Colic lymph node (tissue), 1 donor: ENCODE measurements around a stretch of chr10.

DNA sequence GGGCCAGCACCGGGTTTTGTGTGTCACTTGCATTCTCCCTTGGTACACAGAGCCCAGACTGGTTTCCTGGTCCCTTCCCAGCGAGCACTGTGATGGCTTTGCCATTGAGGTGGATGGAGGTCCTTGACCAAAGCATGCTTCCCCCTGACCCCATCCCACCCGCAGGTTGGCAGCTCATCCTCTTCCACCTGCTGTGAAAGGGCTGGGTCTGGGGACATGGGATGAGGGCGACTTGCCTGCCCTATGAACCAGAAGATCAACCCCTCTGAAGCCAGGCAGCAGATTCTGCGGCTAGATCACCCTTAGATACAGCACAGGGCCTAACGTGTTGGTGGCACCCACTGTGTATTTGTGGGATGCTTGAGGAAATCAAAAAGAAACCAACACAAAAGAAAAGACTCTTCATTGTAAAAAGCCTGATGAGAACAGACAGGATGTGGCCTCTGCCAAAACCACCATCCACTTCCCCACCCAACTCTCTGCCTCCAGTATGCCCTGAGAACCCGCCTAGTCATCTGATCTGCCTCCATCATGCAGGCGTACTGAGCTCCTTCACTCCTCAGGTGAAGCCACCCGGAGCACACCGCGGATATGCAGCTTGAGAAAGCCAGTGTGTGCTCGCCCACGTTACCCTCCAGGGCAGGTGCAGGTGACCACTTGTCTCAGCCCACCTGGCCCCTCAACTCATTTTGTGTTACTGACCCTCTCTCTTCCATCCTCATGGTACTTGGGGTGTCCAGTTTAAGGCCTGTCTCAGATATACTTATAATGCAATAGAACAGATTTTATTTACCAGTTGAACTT is 97.2 kb upstream of the INSYN2A start:
- PRO-cap, result no peak

DNA sequence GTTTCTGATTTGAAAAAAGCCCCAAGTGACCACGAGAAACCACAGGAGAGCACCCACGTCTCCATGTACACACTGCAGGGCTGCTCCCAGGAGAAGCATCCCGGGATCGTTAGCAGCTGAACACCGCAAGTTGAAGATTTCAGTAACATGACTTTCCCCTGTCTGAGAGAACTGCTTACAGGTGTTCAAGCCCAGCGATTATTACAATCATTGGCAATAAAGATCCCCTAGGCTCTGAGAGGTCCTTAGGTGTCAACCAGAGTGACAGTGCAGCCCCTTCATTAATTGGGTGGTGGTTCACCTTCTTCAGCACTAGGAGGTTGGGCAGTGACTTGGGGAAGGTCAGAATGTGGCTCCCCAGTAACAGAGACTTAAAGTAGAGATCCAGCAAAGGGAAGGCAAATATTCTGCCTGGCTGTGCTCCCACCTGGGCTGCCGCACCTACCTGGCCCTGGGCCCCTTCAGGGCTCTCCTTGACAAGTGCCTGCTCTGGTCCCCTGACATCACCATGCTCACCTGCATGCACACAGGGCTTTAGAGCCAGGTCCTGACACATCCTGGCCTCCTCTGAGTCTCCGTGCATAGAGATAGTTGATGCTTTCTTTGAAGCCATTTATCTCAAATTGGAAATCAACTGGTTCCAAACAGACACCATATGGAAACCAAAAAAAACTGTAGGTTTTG is 1.9 kb downstream of the CLRN3 start:
- PRO-cap, result no peak

- PRO-cap, result no peak
Measured at GRCh38 chr10:127977380-127978019, 70.6 kb downstream of the PTPRE start.

DNA sequence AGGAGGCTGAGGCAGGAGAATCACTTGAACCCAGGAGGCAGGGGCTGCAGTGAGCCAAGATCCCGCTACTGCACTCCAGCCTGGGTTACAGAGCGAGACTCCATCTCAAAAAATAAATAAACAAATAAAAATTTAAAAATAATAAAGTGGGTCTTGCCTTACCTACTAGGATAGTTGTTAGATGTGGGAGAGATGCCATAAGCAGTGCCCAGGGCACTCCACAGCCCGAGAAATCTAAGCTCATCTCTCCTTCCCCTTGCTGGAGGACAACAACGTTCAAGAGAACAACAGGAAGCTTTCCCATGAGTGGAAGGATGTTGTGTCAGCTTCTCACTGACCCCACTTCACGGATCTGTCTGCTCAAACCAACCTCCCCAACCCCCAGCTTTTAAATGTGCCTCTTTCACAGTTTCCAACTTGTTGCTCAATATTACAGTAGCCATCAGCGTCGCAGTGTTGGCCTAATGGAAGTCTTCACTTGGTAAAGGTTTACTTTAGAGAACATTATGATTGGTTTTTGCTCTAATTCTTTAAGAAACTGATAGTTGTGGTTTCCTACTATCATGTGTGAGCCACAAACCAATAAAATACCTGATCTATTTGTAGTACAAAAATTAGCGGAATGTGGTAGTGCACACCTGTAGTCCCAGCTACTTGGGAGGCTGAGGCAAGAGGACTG is 72.2 kb downstream of the PTPRE start:
- PRO-cap, result no peak

- PRO-cap, result no peak
Measured at GRCh38 chr10:127990839-127991615, 84.1 kb downstream of the PTPRE start.

DNA sequence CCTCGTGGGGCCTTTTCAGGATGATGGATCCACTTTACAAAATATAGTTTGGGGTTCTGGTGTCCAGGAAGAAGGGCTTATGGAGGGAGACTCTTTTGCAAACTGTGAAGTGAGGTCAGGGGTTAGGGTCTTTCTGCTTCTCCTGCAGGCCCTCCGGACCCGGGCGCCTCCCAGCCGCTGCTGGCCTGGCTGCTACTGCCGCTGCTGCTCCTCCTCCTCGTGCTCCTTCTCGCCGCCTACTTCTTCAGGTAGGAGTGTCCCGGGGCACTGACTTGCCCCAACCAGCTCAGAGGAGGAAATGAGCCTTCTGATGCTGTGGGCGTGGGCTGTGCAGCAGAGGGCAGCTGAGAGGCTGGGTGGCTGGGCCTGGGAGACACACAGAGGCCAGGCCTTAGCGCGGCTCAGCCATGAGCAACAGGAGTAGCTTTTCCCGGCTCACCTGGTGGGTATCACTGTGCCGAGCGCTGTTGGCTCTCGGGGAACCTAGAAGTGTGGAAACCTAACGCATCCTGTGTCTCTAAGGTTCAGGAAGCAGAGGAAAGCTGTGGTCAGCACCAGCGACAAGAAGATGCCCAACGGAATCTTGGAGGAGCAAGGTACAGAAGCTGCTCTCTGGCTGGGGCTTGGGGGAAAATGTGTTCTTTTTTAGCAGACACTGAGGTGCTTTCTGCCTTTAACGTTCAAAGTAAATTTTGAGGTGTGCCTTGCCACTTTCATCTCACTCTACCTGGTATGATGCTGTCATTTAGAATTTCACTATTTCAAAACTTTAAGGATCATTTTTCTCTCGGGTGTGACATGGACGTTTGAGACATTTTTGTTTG is 78.8 kb downstream of the MKI67 start:
- PRO-cap, result bidirectional peak, plus-strand start at position 347 of the sequence, minus-strand start at position 225 of the sequence

- PRO-cap, result no peak
Measured at GRCh38 chr10:128052455-128053076, 73.7 kb downstream of the MKI67 start.

GRCh38 chr10:128057769-128058118 is 68.5 kb downstream of the MKI67 start:
- PRO-cap, result no peak

DNA sequence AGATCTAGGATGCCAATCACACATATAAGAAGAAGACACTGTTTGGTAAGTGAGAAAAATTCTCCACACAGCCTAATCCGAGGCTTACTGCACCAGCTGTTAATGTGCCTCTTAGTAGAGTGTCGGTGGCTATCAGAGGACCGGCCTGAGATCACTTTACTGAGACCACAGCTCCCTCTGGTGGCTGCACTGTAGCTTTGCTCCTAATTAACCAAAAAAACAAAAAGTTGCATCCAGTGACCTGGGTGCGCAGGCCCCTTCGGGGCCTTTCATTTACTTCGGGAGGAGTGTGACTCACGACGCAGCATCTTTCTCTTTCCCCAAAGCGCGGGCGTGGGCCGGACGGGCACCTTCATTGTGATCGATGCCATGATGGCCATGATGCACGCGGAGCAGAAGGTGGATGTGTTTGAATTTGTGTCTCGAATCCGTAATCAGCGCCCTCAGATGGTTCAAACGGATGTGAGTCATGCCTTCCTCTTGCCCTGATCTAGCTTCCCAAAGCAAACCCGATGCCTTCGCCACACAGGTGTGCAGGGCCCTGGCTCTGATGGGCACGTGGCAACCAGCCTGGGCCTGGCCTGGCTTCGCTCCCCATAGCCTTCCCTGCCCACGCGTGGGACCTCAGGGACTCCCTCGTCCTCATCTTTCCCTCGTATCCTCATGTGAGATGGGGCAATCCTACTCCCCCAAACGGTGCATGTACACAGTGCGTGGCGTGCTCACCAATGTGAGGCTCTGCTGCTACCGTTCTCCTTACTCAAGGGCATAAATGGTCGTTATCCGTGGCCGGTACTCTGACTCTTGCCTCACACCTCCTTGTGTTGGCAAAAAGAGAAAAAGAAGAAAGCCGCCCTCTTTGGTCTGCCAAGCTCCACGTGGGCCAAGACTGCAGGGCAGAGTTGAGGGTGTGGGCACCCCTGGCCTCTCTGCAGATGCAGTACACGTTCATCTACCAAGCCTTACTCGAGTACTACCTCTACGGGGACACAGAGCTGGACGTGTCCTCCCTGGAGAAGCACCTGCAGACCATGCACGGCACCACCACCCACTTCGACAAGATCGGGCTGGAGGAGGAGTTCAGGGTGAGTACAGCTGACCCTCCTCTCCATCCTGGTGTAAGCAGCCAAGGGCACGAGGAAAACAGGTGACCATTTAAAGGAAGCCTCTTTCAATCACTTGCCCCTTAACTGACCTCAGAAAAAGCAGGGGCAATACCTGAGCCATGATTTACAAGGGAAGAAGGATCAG is 56.4 kb downstream of the MKI67 start:
- PRO-cap, result no peak

DNA sequence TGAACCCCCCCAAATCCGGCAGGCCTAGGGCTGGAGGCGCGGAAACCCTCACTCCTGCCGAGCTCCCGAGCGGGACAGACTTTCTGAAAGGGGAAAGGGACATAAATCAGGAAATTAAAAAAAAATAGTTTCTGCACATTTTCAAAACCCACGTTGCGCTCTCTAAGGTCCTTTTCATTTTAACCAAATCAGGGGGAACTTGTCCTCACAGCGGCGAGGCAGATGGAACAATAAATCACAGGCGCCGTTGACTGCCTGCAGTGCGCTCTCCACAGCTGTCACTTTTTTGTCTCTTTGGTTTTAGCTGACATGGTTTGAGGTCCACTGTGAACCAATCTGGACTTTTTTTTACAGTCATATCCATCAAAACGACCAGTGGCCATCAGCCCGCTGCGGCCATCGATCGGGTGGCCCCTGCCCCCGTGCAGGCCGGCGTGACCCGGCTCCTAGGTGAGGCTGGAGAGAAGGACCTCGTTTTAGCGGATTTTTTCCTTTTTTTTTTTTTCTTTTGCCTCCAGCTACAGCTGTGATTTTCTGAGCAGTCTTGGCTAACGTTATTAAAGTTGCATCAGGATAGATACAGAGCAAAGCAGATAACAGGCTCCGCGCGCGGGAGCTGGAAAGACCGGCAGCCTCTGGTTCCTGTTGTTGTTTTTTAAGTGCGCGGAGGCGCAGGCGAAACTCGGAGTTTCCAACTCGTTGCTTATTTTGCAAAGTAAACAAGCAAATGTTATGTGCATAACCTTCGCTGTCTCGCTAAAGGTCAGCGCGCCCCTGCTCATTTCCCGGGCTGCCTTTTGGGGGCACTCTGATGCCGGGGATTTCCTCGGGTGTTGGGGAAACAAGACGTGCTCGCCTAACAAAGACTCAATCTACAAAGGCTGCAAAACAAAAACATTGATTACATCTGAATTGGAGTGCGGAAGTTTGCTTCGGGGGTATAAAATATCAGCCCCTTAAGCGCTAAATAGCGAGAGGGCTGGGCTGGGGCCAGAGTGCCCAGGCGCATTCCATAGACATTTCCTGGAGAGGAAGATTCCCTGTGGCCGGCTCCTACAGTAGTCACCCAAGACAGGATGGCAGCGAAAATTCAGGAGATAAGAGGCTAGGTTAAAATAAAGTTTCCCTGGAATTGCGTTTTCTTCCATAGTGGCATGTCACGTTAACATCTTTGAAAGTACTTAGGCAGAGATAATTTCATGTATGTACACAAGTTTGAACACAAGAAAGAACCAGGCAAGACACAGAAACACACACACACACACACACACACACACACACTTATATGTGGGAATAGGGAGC is 414.9 kb upstream of the MKI67 start:
- PRO-cap, result no peak

DNA sequence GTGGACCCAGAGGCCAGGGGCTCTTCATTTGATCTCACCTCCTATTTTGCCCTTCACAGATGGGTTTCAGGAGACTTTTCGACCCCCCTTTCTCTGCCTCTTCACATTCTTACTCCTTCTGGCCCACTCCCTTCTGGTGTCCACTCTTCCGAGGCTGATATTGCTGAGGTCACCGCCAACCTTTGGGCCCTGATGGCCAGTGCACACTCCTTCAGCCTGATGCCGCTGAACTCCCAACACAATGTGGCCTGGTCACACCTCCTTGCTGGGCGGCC is 583.1 kb upstream of the MGMT start:
- PRO-cap, result no peak

- PRO-cap, result no peak
Measured at GRCh38 chr10:129249108-129249645, 217.9 kb upstream of the MGMT start.

- PRO-cap, result no peak
Measured at GRCh38 chr10:129531430-129532115, 64.5 kb downstream of the MGMT start.

DNA sequence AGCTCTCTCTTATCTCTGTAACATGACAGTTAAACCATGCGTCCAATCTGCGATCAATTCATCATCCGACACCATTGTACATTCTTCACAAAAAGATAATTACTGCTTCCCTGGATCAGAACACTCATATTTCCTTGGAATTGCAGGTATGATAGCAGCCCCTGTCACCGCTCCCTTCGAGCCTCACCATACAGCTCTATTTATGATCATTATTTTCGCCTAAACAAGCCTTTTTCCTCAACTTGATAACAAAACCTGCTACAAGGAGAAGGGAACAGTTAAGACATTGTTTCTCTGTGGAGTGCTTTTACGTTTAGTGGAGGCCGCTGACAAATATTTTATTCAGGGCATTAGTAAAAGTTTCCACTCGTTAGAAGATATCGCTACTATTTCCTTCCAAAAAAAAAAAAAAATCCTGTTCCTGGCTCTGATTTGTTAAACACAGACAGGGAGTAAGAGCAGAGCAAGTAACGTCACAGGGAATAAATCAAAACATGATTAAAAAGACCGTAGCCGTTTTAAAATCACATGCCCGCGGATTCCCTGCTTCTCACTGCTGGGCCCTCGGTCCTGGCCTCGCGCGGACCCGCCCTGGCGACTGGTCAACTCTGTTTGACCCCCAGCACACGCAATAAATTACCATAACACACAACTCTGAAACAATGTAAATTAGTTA is 18.3 kb downstream of the EBF3 start:
- PRO-cap, result unidirectional peak, plus-strand start at position 529 of the sequence

- PRO-cap, result no peak
Measured at GRCh38 chr10:130748070-130748269, 563.6 kb downstream of the TCERG1L start.

- PRO-cap, result no peak
Measured at GRCh38 chr10:131311808-131312865, 616 bp upstream of the TCERG1L start.

DNA sequence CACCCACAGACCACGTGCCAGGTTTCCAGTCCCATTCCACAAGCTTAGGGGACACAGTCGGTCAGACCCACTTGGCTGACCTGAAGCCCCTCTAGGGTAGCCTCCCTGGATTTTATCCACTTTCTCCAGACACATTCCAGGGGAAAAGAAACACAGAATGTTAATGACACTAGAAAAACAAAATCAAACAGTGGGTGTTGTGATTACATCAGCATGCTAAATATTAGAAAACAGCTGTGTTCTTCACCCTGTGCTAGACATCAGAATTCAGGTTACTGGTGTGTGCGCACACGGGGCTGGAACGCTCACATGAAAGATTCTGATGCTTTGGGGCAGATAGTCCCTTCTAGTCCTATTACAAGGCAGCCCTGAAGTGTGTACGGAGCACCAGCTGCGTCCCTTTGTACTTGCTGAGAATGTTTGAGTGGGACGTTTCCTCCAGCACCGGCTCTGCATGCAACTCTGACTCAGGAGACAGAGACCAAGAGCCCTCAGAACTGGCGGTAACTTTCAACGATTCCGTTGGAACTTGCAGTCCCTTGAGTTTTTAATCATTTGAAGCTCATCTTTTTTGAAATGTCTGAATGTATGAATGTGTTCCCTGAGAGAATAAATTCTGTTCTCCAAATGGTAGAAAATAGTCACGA is 75.4 kb upstream of the PPP2R2D start:
- PRO-cap, result no peak

GRCh38 chr10:131911454-131912391 is 10.9 kb downstream of the PPP2R2D start:
- PRO-cap, result no peak

DNA sequence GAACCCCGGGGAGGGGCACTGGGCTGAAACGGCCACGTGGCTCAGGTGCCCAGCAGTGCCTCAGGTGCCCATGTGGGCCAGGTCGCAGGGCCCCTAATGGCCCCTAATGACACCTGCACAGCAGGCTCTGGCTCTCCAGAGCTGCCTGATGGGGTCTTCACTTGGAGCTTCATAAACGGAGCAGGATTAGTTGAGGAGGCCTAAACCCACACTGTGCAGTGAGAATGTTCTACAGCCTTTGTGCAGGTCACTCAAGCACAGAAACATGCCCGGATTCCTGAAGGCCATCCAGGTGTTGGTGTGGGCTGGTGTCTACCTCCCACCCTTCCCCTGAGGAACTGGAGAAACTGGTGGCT is 32.8 kb upstream of the DPYSL4 start:
- PRO-cap, result unidirectional peak, plus-strand start at position 75 of the sequence

DNA sequence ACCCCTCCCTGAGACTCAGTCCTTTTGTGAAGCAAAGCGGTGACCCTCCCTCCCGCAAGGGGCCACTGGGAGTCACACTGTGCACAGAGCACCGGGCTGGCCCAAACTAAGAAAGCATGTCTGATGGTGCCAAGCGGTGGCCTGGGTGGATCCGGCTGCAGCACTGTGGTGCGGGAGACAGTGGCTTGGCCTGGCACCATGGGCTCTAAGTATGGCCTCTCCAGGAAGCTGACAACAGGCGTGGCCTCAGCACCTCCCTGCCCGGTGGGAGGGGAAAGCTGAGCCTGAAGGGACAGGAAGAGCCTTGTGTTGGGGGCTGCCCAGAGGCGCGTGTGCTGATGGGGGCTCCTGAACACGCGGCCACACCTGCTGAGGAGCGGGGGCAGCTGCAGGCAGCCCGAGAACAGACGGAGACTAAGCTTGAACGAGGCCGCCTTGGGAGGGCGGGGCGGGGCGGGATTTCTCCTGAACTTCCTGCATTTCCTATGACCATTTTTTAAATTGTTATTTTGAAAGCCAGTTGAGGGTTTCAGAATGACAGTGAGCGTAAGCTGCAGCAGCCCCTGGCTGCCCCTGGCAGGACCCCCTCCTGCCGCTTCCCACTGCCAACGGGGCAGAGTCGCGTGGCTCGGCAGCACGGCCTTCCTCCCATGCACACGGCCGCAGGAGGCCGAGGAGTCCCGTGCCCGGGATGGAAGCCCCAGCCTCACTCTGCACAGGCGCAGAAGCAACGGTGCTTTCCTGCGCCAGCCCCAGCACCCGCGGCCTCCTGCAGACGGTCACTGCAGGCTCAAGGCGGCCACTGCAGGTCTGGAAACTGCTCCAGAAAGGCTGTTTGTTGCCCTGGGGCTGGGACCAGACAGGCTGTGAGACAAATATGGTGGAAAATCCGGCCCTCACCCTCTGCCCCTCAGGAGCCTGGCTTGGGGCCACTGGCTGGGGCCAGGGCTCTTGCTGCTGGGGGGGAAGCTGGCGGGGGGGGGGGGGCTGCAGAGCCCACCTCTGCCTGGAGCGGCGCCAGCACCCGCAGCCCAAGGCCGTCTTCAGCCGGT is 43.3 kb downstream of the DPYSL4 start:
- PRO-cap, result no peak